Choroid plexus epithelial cell (primary cell): ENCODE measurements around the genes DGAT2 and WNT11.

- RRBS, result no CpG with 5 or more reads among the region's 7 CpGs
Observed at GRCh38 chr11:75195089-75196023, 44.4 kb downstream of the SLCO2B1 start.

GRCh38 chr11:75430998-75431465 is 2.0 kb downstream of the KLHL35 start:
- RRBS, result 22% methylated on average over 3 of the region's 17 CpGs

- RRBS, result no CpG with 5 or more reads among the region's 12 CpGs
Observed at GRCh38 chr11:75537090-75537727, 11.5 kb upstream of the GDPD5 start.

DNA sequence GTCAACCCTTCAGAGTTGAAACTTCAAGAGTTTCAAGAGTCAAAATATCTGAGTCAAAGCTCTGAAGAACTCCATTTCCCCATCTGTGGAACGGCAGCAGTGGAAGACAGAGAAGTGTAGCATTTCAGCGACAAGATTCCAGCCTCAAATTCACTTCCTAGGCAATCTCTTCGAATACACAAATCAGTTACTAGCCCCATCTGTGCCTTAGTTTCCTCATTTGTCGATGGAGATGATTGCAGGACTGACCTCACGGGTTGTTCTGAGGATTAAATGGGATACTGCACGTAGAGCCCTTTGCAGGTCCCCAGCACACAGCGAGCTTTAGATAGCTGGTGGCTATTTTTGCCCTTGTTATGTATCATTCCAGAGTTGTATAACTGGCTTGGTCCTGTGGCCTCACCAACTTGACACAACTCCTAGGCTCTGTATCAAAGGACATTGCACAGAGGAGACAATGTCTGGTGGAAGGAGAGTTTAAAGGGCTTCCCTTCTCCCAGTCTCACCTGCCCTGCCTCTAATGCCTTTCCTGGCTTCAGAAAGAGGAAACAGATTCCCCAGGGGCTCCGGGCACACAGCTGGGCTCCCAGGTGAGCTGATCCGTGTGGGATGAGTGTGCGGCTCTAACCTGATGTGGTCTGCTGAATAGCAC is 22.8 kb upstream of the DGAT2 start:
- RRBS, result no CpG with 5 or more reads among the region's 10 CpGs

DNA sequence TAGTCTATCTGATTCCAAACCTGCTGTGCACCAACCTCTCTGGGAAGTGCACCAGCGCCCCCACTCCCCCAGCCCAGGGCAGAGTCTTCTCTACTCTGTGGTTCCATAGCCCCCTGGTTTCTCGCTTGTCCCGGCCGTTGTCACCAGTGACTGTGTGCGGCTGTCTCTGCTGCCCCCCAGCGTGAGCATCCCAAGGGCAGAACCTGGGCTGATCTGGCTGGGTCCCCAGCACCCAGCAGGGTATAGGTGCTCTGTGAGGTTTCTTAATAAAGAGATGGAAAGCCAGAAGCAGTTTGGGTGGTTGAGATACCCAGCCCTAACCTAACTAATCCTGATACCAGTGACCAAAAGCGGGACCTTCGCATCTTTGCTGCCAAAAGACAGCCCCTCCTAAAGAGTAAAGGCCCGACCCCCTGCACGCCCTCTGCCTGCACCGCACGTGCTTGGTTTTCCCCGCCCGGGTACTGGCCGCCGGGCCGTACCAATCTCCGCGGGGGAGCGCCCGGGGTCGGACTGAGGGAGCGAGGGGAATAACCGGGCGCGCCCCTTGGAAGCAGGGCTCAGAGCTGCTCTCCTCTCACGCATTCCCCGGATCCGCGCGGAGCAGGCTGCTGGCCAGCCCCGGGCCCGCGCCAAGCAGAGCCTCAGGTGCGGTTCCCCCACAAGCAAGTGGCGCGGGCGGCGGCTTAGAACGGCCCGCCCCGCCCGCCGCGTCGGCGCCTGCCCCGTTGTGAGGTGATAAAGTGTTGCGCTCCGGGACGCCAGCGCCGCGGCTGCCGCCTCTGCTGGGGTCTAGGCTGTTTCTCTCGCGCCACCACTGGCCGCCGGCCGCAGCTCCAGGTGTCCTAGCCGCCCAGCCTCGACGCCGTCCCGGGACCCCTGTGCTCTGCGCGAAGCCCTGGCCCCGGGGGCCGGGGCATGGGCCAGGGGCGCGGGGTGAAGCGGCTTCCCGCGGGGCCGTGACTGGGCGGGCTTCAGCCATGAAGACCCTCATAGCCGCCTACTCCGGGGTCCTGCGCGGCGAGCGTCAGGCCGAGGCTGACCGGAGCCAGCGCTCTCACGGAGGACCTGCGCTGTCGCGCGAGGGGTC is at the start of gene DGAT2:
DGAT2 (plus strand) TSS at position 767 of the 1,090 bp plus-strand sequence.
- RRBS, result 2% methylated on average over 33 of the region's 90 CpGs

GRCh38 chr11:75773400-75774111 is 5.0 kb downstream of the DGAT2 start:
- RRBS, result 88% methylated on average over 1 of the region's 3 CpGs

DNA sequence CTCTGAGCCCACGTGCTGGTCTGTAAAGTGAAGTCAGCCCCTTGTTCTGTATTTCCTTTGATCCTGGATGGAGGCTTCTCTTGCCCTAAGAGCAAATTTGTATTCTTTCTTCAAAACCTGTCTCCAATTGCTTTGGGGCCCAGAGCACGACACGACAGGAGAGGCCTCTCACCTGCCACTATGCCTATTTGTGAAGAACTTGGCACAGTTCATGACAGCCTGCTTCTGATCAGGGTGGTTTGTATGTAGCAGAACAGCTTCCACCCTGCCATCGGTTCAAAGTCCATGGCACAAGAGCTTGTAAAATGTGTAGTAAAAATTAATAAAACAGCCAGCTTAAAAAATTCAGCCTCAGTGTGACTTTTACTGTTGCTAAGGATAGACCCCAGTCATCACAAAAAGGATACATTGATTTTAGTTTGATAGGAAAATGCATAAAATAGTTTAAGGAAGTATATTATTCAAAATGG is 58.9 kb downstream of the WNT11 start:
- RRBS, result no CpG with 5 or more reads among the region's 4 CpGs

GRCh38 chr11:76186766-76187386 is 19.4 kb downstream of the WNT11 start:
- RRBS, result no CpG with 5 or more reads among the region's 24 CpGs

DNA sequence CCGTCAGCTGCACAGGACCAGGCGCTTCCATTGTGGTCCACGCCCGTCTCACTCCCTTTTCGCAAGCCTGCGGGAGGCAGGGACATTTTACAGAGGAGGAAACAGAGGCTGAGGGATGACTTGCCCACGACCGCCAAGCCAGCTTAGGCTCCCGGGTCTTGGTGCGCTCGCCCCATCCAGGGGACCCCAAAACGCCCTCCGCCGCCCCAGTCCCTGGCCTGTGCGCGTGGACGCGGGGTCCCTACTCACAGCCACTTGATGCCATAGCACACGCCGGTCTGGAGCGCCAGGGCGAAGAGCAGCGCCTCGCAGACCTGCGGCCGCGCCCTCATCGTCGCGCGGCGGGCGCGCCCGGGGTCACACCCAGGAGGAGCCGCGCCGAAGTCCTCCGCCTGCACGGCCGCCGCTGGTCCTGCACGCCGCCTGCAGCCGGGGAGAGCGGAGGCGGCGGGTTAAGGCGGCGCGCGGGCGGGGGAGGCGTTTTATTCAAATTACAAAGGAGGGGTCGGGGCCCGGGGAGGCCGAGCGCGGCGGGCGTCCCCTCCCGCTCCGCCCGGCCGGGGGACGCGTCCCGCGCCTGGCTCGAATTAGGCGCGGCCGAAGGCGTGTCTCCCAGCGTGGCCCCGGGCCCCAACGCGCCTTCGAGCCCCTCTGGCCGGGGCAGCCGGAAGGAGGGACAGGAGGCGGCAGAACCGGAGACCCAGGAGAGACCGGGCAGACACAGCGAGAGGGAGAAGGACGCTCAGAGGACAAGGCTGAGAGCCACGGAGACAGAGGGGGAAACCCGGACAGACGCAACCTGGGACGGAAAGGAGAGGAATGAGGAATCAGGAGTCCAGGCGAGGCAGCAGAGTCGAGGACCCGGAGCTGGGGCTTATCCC is at the start of gene WNT11:
WNT11 (minus strand) TSS at position 427 of the 881 bp plus-strand sequence.
- RRBS, result 1% methylated on average over 64 of the region's 93 CpGs

GRCh38 chr11:76247932-76248376 is 41.7 kb upstream of the WNT11 start:
- RRBS, result no CpG with 5 or more reads among the region's 1 CpG

DNA sequence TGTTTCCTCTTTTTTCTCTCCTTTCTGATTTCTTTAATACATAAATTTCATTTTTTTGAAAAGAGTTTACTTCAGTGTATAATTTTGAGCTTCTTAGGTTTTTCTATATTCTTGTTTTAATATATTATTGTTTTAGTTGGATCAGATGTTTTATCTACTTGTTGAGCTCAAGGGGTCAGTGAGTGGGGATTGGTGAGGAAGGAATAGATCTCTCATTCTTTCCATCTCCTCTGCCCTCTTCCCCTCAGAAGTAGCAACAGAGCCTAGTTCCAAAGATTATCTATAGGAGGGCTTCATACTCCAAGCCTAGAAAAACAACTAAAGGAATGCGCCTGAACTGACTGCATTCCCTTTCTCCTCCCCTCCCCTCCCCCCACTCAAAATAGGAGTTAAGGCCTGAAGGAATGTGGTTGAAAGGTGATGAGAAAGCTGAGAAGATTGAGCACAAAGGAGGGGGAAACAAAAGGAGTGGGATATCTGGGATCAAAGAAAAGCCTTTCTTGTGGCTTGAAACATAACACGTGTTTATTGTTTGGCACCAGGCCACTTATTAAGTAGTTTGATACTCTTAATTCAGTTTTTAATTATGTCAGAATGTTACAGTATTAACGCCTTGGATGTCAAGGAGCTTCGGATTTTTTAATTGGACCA is 10.5 kb downstream of the EMSY start:
- RRBS, result no CpG with 5 or more reads among the region's 4 CpGs

GRCh38 chr11:76482329-76482892 is 37.6 kb downstream of the EMSY start:
- RRBS, result no CpG with 5 or more reads among the region's 3 CpGs

GRCh38 chr11:76765939-76766649 is 17.1 kb upstream of the TSKU start:
- RRBS, result no CpG with 5 or more reads among the region's 7 CpGs

DNA sequence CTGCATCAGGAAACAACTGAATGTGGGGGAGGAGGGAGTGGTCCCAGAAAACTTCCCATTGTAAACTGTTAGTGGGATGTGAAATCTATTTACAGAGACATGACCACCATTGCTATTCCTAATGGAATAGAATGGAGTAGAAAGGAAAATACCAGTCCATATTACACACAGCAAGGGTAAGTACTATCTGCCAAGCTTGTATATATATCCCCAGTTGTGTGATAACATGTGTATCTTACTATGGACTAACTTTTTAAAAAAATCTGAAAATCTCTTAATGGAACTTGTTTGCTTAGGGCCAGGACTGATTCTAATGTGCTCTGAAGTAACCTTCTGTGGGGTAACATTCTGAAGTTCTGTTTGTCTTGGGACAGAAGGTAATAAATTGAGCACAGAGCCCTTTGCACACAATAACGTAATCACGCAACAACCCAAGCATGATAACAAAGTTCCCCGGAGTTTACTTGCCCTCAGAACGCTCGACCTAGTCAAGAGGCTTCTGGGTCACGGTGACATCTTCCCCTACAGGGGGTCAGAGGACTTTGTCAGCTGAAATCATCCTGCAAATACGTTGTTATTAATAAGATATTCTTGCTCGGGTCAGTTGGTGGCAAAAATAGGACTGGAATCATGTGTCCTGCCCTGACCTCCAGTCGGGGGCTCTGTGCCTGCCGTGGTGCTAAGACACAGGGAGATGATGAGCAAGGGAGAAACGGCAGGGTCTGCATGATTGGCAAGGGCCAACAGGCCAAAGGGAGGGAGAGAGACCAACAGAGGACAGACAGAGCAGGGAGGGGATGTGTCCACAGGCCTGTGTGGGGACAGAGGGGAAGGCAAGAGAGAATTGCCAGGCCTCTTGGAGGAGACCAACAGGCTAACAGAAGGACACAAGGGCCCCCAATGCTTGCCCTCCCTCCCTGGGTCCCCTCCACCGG is 10.6 kb upstream of the TSKU start:
- RRBS, result no CpG with 5 or more reads among the region's 12 CpGs

- RRBS, result 92% methylated on average over 6 of the region's 33 CpGs
Observed at GRCh38 chr11:76795489-76796196, 12.5 kb downstream of the TSKU start.

GRCh38 chr11:76820017-76820482 is 36.9 kb downstream of the TSKU start:
- RRBS, result no CpG with 5 or more reads among the region's 4 CpGs

- RRBS, result no CpG with 5 or more reads among the region's 12 CpGs
Observed at GRCh38 chr11:77073236-77074133, 6.7 kb downstream of the CAPN5 start.

GRCh38 chr11:77174254-77174672 is 46.2 kb downstream of the MYO7A start:
- RRBS, result no CpG with 5 or more reads among the region's 8 CpGs

GRCh38 chr11:77174920-77175539 is 47.0 kb downstream of the MYO7A start:
- RRBS, result no CpG with 5 or more reads among the region's 14 CpGs

DNA sequence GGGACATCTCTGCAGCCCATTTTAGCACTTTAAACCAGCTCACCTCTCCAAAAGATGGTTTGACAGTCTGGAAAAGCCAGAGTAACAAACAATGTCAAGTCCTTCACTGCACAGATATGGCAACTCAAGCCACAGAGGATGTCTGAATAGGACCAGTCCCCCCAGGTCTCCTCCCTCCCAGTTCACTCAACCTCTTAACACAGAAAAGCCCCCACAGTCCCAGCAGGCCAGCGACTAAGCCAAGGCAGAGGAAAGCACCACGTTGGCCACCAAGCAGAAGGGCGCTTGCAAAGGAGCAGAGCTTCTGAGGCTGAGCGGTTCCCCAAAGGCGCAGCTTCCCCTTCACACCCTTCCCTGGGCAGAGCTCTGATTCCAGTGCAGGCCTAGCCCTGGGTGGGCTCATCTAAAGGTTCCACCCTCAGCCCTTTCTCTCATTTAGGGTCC is 62.7 kb downstream of the PAK1 start:
- RRBS, result no CpG with 5 or more reads among the region's 5 CpGs